ENCODE measurements around the genes CORO1A, DCTPP1, ITGAL and SRCAP.

GRCh38 chr16:30076971-30077422, 1.2 kb downstream of the PPP4C start:
CAGE:
- cytosol, long polyA minus RNA, result no peak
- cytosol, long polyA plus RNA, result no peak
- long polyA plus RNA, result no peak
- nucleus, long polyA minus RNA, result no peak
- nucleus, long polyA plus RNA, result no peak

GRCh38 chr16:30084698-30085796, 6.7 kb downstream of the TBX6 start:
CAGE:
- cytosol, long polyA minus RNA, result no peak
- cytosol, long polyA plus RNA, result no peak
- long polyA plus RNA, result no peak
- nucleus, long polyA minus RNA, result no peak
- nucleus, long polyA plus RNA, result no peak

DNA sequence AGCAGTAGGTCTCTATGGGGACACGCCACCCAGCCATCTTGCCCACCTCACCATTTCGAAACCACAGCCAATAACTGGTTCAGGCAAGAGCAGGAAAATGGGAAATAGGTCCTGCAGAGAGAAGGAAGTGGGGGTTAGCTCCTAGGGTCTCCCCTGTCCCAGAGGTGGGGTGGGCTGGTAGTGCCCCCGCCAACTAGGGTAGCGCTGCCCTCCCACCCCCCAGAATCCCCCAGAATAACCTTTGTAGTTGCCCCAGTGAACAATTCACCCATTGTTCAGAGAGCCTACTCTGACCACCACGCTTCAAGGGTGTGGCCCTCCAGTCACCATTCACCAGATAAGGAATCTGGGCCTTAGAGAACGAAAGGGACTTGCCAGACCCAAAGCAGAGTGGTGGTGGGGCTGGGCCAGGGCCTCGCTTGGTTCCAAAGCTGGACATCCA, 5.0 kb downstream of the GDPD3 start:
CAGE:
- cytosol, long polyA minus RNA, result no peak
- cytosol, long polyA plus RNA, result no peak
- long polyA plus RNA, result no peak
- nucleus, long polyA minus RNA, result no peak
- nucleus, long polyA plus RNA, result no peak

DNA sequence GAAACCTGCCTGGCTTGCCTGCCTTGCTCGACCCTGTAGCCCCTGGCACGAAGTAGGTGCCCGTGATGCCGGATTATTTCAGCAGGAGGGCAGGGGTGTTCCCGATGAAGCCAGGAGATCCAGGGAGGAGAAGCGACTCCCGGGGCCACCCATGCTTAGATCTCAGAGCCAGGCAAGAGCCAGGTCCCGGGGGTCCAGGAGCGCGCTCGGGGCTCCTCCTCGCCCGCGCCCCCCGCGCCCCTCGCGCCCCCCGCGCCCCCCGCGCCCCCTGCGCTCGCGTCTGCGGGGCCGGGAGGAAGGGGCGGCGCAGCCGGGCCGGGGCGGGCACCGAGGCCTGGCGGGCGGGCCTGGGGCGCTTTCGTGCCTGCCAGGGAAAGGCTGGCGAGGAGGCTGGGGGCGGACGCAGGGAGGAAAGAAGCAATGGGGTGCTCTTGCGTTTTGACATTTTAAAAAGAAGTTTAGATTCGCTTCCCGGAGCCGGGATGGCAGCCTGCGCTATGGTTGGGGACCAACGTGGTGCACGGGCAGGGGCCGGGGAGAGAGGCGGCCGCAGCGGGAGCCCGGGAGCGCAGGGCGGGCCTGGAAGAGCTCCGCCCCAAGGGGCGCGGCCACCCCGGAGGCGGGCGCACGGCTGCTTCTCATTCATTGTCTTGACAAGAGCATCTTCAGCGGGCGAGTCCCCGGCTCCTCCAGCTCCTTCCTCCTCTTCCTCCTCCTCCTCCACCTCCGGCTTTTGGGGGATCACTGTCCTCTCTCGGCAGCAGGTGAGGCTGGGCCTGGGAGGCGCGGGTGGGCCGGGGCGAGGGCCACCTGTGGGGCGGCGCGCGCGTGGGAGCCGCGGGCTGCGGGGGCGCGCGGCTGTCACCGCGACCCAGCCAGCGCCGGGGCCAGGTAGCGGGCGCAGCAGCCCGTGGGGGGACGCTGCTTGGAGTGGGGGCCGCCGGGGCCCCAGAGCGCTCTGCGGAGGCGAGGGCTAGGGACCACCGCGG, at the start of gene CORO1A:
TSS of gene CORO1A (plus strand) at position 641 of the 989 bp plus-strand sequence.
CAGE:
- cytosol, long polyA minus RNA, result no peak
- cytosol, long polyA plus RNA, result no peak
- long polyA plus RNA, result start-site peak on the plus strand centred at position 643 of the sequence, 33 bp wide, 32 and 9 reads in 2 replicates
- nucleus, long polyA minus RNA, result no peak
- nucleus, long polyA plus RNA, result no peak

CAGE:
- cytosol, long polyA minus RNA, result no peak
- cytosol, long polyA plus RNA, result no peak
- long polyA plus RNA, result no peak
- nucleus, long polyA minus RNA, result no peak
- nucleus, long polyA plus RNA, result no peak
Measured at GRCh38 chr16:30368970-30369815, 1.1 kb downstream of the TBC1D10B start.

CAGE:
- cytosol, long polyA minus RNA, result no peak
- cytosol, long polyA plus RNA, result no peak
- long polyA plus RNA, result no peak
- nucleus, long polyA minus RNA, result no peak
- nucleus, long polyA plus RNA, result no peak
Measured at GRCh38 chr16:30428908-30429522, 815 bp downstream of the DCTPP1 start.

CAGE:
- cytosol, long polyA minus RNA, result start-site peak on the minus strand at chr16:30429986-30430072, 18 reads
- cytosol, long polyA plus RNA, result start-site peak on the minus strand at chr16:30429978-30430019, 819 and 22 reads in 2 replicates
- long polyA plus RNA, result start-site peak on the minus strand at chr16:30429963-30430030, 1,666 and 686 reads in 2 replicates
- nucleus, long polyA minus RNA, result no peak
- nucleus, long polyA plus RNA, result start-site peak on the minus strand at chr16:30429978-30430019, 316 and 38 reads in 2 replicates
Measured at GRCh38 chr16:30429886-30430713, at the start of gene DCTPP1. TSS of gene DCTPP1 (minus strand) at chr16:30430030.

DNA sequence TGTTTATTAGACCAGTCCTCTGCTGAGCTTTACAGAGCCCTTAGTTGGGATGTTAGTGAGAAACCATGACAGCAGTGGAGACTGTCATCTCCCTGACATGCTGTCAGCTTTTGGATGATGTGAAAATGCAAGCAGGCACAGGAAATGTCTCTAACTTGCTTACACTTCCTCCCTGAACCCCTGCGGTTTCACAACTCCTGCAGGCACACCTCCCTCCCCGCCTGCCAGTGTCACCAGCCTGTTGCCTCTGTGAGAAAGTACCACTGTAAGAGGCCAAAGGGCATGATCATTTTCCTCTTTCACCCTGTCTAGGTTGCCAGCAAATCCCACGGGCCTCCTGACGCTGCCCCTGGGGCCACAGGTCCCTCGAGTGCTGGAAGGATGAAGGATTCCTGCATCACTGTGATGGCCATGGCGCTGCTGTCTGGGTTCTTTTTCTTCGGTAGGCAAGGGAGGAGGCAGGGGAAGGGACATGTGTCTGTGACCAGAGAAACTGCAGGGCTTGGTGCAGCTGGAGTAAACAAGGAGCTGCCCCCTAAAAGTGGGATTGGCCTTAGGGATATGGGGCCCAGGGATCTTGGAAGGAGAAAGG, at the start of gene ITGAL:
TSS of gene ITGAL (plus strand) at position 286 of the 592 bp plus-strand sequence.
CAGE:
- cytosol, long polyA minus RNA, result no peak
- cytosol, long polyA plus RNA, result no peak
- long polyA plus RNA, result no peak
- nucleus, long polyA minus RNA, result no peak
- nucleus, long polyA plus RNA, result no peak

DNA sequence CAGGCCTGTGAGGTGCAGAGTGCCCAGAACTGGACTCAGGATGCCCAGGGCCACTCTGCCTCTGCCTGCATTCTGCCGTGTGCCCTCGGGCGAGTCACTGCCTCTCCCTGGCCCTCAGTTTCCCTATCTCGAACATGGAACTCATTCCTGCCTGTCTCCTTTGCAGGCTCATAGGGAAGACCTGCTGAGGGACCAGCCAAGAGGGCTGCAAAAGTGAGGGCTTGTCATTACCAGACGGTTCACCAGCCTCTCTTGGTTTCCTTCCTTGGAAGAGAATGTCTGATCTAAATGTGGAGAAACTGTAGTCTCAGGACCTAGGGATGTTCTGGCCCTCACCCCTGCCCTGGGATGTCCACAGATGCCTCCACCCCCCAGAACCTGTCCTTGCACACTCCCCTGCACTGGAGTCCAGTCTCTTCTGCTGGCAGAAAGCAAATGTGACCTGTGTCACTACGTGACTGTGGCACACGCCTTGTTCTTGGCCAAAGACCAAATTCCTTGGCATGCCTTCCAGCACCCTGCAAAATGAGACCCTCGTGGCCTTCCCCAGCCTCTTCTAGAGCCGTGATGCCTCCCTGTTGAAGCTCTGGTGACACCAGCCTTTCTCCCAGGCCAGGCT, 4.6 kb downstream of the ZNF768 start:
CAGE:
- cytosol, long polyA minus RNA, result no peak
- cytosol, long polyA plus RNA, result no peak
- long polyA plus RNA, result no peak
- nucleus, long polyA minus RNA, result no peak
- nucleus, long polyA plus RNA, result no peak

GRCh38 chr16:30527135-30527771, 887 bp upstream of the ZNF768 start:
CAGE:
- cytosol, long polyA minus RNA, result no peak
- cytosol, long polyA plus RNA, result no peak
- long polyA plus RNA, result no peak
- nucleus, long polyA minus RNA, result no peak
- nucleus, long polyA plus RNA, result start-site peak on the minus strand at chr16:30527273-30527362, 19 and 18 reads in 2 replicates

CAGE:
- cytosol, long polyA minus RNA, result no peak
- cytosol, long polyA plus RNA, result no peak
- long polyA plus RNA, result no peak
- nucleus, long polyA minus RNA, result no peak
- nucleus, long polyA plus RNA, result no peak
Measured at GRCh38 chr16:30573339-30574277, 2.1 kb upstream of the ZNF688 start.

DNA sequence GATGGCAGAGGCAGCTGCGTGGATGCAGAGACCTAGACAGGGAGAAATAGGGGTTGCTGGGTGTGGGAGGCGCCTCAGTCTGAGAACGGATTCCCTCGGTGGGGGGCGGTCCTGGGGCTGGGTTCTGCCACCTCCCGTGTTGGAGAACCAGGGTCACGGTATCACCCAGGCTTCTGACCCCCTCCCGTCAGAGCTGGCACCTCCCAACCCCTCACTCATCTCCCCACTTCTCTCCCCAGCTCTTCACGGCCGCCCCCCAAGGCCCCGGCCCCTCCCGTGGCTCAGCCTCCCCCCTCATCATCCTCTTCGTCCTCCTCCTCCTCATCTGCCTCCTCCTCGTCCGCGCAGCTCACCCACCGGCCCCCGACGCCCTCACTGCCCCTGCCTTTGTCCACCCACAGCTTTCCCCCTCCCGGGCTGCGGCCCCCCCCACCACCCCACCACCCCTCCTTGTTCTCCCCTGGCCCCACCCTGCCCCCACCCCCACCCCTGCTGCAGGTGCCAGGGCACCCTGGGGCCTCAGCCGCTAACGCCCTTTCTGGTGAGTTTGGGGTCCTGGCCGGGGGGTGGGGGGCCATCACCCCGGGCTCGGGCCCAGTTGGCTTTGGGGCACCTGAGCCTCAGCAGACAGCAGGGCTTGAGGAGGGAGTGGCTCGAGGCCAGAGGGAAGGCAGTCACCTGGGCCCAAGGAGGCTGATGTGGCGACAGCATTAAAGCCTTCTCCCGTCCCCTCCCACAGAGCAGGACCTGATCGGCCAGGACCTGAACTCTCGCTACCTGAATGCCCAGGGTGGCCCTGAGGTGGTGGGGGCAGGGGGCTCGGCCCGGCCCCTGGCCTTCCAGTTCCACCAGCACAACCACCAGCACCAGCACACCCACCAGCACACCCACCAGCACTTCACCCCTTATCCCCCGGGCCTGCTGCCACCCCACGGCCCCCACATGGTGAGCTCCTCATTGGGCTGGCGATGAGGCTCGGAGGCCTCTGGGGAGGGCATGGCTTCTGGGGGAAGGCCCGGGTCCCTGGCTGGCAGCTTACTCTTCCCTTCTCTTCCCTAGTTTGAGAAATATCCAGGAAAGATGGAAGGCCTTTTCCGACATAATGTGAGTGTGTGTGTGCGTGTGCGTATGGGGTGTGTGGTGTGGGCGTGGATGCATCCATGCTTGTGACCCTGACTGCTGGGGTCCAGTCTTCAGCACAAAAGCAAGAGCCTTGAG, 6.2 kb downstream of the FBRS start:
CAGE:
- cytosol, long polyA minus RNA, result no peak
- cytosol, long polyA plus RNA, result no peak
- long polyA plus RNA, result no peak
- nucleus, long polyA minus RNA, result start-site peak on the plus strand centred at position 297 of the sequence, 102 bp wide, 11 reads
- nucleus, long polyA plus RNA, result no peak

DNA sequence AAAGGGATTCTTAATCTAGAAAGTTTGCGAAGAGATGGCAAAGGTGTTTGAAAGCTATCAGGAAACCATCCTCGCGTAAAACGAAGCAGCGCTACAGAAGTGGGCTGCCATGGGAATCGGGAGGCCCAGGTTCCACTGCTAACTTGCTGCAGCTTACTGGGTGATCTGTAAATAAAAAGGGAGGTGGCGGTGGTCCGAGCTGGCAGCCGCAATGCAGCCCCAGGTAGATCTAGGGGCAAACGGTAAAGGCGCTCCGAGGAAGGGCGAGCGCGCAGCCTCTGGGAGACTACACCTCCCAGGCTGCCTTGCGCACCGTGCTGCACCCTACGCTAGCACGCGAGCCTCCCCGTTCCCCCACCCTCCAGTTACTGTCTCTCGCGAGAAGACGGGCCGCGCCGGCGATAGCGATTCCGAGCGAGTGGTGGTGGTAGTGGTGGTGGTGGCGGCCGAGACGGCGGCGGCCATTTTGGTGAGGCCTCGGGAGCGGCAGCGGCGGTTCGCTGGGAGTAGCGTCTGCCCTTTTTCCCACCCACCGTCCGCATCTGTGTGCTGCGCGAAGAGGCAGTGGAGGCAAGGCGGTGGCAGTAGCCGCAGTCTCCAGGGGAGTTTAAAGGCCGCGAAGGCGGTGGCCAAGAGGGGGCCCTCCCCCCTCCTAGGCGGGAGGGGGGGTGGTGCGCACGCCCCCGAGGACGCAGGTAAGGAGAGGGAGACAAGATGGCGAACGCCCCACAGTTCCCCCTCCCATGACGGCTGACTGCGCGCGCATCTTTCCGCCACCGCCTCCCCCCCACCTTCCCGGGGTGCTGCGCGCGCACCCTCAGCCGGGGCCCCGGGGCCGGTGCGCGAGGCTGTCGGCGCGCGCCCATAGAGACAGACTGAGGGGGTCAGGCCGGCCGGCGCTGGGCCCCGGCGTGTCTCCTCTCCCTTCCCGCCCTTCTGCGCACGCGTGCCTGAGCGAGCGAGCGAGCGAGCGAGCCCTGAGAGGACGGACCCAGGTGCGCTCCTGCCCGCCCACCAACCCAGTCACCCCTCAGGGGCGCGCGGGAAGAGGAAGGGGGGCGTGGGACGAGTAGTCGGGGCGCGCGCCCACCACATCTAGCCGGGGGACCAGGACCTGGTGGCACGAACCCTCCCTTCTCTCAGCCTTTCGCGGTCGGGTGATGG, 822 bp upstream of the SRCAP start:
CAGE:
- cytosol, long polyA minus RNA, result start-site peak on the plus strand centred at position 833 of the sequence, 82 bp wide, 22 reads; start-site peak on the plus strand centred at position 955 of the sequence, 5 bp wide, 7 reads
- cytosol, long polyA plus RNA, result no peak
- long polyA plus RNA, result no peak
- nucleus, long polyA minus RNA, result start-site peak on the plus strand centred at position 408 of the sequence, 119 bp wide, 50 reads; start-site peak on the plus strand centred at position 872 of the sequence, 14 bp wide, 59 reads
- nucleus, long polyA plus RNA, result no peak

DNA sequence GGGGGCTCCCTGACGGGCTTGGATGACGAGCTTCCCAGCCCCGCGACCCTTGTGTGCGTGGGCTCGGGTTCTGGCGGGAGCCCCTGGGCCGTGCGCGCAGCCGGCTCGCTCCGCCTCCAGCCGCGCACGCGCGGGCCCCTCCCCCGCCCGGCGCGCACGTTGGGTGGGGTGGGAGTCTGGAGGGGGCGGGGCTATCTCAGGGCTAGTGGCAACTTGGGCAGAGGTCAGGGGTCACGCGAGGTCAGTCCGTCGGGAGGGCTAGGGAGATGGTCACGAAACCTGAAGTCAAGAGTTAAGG, at the start of gene SRCAP:
TSS of gene SRCAP (plus strand) at position 241 of the 298 bp plus-strand sequence.
CAGE:
- cytosol, long polyA minus RNA, result start-site peak on the plus strand centred at position 222 of the sequence, 46 bp wide, 8 reads
- cytosol, long polyA plus RNA, result no peak
- long polyA plus RNA, result no peak
- nucleus, long polyA minus RNA, result start-site peak on the plus strand centred at position 237 of the sequence, 20 bp wide, 23 reads
- nucleus, long polyA plus RNA, result no peak

GRCh38 chr16:30707083-30707444, 8.1 kb downstream of the SRCAP start:
CAGE:
- cytosol, long polyA minus RNA, result no peak
- cytosol, long polyA plus RNA, result no peak
- long polyA plus RNA, result no peak
- nucleus, long polyA minus RNA, result no peak
- nucleus, long polyA plus RNA, result no peak

DNA sequence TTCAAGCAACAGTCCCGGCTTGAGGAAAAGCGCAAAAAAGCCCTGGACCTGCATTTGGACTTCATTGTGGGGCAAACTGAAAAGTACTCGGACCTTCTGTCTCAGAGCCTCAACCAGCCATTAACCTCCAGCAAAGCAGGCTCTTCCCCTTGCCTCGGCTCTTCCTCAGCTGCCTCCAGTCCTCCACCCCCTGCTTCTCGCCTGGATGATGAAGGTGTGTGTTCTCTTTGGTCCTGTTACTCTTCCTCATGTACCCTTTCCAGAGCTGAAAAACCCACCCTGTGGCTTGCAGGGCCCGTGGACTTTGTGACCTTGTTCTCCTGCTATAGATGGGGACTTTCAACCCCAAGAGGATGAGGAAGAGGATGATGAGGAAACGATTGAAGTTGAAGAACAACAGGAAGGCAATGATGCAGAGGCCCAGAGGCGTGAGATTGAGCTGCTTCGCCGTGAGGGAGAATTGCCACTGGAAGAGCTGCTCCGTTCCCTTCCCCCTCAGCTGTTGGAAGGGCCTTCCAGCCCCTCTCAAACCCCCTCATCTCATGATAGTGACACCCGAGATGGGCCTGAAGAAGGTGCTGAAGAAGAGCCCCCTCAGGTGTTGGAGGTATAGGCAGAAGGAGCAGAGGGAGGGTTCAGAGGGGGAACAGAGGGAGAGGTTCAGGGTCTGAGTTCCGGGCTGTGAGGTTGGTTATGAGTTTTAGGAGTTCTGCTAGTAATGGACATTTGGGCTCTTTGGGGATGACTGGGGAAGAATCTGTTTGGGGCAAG, 10.7 kb downstream of the SRCAP start:
CAGE:
- cytosol, long polyA minus RNA, result no peak
- cytosol, long polyA plus RNA, result no peak
- long polyA plus RNA, result no peak
- nucleus, long polyA minus RNA, result no peak
- nucleus, long polyA plus RNA, result no peak

DNA sequence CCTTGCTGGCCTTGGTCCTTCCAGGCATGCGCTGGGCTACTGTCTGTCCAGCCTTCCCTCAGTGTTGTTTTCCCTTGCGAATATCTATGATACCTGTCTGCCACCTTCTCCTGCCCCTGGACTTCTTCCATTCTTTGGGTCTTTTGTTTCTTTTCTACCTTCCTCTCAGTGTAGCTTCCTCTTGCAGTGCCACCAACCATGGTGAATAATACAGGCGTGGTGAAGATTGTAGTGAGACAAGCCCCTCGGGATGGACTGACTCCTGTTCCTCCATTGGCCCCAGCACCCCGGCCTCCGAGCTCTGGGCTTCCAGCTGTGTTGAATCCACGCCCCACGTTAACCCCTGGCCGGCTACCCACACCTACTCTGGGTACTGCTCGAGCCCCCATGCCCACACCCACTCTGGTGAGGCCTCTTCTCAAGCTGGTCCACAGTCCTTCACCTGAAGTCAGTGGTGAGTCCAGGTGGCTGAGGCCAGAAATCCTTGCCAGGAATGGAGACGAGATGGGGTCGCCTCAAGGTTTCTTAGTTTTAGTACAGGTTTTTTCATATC, 17.6 kb upstream of the TMEM265 start:
CAGE:
- cytosol, long polyA minus RNA, result no peak
- cytosol, long polyA plus RNA, result no peak
- long polyA plus RNA, result no peak
- nucleus, long polyA minus RNA, result start-site peak on the plus strand centred at position 357 of the sequence, 325 bp wide, 23 reads
- nucleus, long polyA plus RNA, result no peak

GRCh38 chr16:30741271-30742260, 1.1 kb downstream of the TMEM265 start:
CAGE:
- cytosol, long polyA minus RNA, result no peak
- cytosol, long polyA plus RNA, result no peak
- long polyA plus RNA, result no peak
- nucleus, long polyA minus RNA, result no peak
- nucleus, long polyA plus RNA, result start-site peak on the plus strand at chr16:30741676-30741948, 31 and 49 reads in 2 replicates

CAGE:
- cytosol, long polyA minus RNA, result no peak
- cytosol, long polyA plus RNA, result no peak
- long polyA plus RNA, result no peak
- nucleus, long polyA minus RNA, result no peak
- nucleus, long polyA plus RNA, result no peak
Measured at GRCh38 chr16:30743757-30744015, 3.2 kb downstream of the TMEM265 start.

GRCh38 chr16:30760648-30761738, 869 bp downstream of the CFAP119 start:
CAGE:
- cytosol, long polyA minus RNA, result no peak
- cytosol, long polyA plus RNA, result no peak
- long polyA plus RNA, result no peak
- nucleus, long polyA minus RNA, result no peak
- nucleus, long polyA plus RNA, result no peak